Metastatic Liver Carcinoma in the Lung (tissue), 2 donors: ENCODE data around the genes TMEM87A and SNAP23.

- PRO-cap, 2 experiments: no peak in any of the 2 experiments
These were observed 15.9 kb downstream of the SPTBN5 start for GRCh38 chr15:41877925-41878433.

DNA sequence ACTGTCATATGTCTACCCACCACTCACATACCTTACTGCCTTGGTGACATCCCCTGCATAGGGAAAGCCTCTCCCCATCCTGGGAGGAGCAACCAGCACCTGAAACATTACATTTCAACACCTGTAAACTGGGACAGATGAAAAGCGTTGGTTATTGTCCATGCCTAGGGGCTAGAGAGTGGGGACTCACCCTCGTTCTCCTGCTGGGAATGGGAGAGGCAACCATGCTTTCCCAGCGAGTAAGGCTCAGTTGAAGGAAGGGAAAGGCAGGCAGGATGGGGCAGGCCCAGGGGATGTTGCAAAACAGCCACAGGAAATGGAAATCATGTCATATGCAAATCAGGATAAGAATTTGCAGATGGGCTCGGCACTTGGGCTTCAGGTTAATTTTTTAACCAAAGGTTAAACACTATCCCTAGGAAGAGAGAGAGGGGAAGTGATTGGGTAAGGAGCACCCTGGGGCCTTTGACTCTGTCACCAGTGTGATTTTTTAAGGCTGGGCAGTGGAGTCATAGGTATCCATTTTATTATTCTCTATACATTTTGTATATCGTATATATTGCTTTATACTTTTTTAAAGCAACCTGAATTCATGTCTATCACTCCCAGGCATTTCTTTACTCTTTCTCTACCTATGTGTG is 14.5 kb upstream of the PLA2G4E start:
- PRO-cap, 2 experiments: peak in 1 of 2 experiments; most common plus-strand start position 421 of the sequence (in 1); most common minus-strand start position 202 of the sequence (in 1)

DNA sequence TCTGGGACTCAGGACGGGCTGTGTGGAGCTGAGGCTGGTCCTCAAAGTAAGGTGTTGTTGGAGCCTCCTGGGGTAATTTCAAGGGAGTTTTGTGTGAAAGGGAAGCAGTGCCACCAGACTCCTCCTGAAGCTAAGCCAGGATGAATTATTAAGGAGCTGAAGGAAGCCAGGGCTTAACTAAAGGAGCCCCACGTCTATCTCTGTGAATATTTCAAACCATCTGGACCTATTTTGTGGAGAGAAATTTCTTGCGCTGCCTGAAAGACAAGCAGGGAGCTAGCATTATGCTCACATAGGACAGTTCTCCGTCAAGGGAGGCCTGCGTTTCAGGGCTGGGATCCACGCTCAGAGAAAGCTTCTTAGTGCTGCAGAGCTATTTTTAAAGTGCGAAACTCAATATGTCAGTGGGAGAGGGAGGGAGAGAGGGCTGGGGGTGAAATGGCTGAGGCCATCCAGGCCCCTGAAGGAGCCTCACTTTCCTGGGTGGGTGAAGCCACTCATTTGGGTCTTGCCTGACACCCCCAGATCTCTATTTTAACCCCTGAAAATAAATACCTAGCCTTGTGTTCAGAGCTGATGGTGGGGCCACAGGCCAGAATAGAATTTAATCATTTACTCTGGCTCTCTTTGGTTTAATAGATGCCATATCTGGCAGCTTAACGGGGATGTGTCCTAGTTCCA is 30.0 kb upstream of the PLA2G4E start:
- PRO-cap, 2 experiments: no peak in any of the 2 experiments

GRCh38 chr15:42091653-42092490 is 2.5 kb downstream of the PLA2G4D start:
- PRO-cap, 2 experiments: no peak in any of the 2 experiments

- PRO-cap, 2 experiments: no peak in any of the 2 experiments
These were observed 13.0 kb upstream of the PLA2G4D start for GRCh38 chr15:42107372-42107815.

DNA sequence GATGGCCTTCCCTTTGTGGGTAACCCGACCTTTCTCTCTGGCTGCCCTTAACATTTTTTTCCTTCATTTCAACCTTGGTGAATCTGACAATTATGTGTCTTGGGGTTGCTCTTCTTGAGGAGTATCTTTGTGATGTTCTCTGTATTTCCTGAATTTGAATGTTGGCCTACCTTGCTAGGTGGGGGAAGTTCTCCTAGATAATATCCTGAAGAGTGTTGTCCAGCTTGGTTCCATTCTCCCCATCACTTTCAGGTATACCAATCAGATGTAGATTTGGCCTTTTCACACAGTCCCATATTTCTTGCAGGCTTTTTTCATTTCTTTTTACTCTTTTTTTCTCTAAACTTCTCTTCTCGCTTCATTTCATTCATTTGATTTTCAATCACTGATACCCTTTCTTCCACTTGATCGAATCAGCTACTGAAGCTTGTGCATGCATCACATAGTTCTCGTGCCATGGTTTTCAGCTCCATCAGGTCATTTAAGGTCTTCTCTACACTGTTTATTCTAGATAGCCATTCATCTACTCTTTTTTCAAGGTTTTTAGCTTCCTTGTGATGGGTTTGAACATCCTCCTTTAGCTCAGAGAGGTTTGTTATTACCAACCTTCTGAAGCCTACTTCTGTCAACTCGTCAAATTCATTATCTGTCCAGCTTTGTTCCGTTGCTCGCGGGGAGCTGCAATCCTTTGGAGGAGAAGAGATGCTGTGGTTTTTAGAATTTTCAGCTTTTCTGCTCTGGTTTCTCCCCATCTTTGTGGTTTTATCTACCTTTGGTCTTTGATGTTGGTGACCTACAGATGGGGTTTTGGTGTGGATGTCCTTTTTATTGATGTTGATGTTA is 22.2 kb upstream of the GANC start:
- PRO-cap, 2 experiments: no peak in any of the 2 experiments

- PRO-cap, 2 experiments: peak in 2 of 2 experiments; most common plus-strand start chr15:42273624 (in 2); most common minus-strand start chr15:42273415 (in 2)
These were observed at the start of gene TMEM87A for GRCh38 chr15:42272916-42273771. Gene TMEM87A, minus strand, starts transcription at chr15:42273433.

DNA sequence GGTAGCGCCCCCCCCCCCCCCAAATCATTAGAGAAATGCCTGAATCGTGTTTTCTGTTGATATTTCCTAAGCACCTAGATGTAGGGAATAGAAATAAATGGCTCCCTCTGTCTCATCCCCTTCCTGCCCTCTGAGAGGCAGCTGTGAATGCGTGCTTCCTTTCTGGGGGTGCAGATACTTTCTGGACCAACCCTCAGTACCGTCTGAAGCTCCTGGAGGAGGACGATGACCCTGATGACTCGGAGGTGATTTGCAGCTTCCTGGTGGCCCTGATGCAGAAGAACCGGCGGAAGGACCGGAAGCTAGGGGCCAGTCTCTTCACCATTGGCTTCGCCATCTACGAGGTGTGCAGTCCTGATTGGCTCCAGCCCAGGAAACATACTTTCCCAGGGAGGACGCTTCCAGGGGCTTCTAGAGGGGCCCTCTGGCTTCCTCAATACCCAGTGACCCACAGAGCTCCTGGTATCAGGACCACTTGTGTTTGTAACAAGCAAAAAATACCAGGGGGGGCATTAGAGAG is 42.2 kb downstream of the CAPN3 start:
- PRO-cap, 2 experiments: no peak in any of the 2 experiments

GRCh38 chr15:42450665-42451853 is 39.9 kb downstream of the ZNF106 start:
- PRO-cap, 2 experiments: no peak in any of the 2 experiments

GRCh38 chr15:42494941-42496159 is at the start of gene SNAP23:
Gene SNAP23, plus strand, starts transcription at chr15:42495634.
- PRO-cap, 2 experiments: peak in 2 of 2 experiments; most common plus-strand start chr15:42495657 (in 2); most common minus-strand start chr15:42495138 (in 1)

GRCh38 chr15:42684998-42685800 is 51.7 kb downstream of the CDAN1 start:
- PRO-cap, 2 experiments: no peak in any of the 2 experiments

DNA sequence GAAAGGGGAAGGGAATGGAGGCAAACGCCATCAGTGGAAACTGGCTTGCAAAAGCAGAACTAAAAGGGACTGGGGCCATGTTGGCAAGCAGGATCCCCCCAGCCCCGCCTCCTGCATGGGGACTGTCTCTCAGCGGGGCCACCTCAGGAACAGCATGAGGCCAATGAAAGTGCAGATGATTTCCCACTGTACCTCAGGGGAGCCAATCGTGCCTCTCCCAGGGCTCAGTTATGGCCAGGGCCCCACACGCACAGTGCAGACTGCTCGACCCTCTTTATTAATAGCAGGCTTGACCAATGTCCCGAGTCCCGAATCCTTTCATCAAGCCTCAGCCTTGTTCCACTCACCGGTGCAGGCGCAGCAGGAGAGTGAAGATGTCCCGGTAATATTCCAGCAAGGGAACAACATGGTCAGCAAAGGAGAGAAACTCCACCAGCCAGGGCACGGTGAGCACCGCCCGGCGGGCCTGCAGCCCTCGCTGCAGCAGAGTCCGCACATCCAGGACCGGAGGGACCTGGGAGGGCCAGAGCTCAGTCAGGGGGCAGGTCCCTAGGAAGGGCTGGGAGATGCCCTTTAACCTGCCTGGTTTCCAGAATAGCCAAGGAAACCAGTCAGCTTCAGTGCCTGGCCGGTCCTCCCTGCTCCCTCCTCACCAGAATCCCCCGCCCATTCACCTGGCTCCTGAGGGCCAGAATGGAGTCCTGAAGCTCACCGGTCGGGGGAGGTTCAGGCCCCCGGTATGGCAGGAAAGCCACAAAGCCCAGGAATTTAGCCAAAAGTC is 6.5 kb downstream of the CDAN1 start:
- PRO-cap, 2 experiments: no peak in any of the 2 experiments

GRCh38 chr15:42734278-42734815 is 2.6 kb downstream of the CDAN1 start:
- PRO-cap, 2 experiments: no peak in any of the 2 experiments

DNA sequence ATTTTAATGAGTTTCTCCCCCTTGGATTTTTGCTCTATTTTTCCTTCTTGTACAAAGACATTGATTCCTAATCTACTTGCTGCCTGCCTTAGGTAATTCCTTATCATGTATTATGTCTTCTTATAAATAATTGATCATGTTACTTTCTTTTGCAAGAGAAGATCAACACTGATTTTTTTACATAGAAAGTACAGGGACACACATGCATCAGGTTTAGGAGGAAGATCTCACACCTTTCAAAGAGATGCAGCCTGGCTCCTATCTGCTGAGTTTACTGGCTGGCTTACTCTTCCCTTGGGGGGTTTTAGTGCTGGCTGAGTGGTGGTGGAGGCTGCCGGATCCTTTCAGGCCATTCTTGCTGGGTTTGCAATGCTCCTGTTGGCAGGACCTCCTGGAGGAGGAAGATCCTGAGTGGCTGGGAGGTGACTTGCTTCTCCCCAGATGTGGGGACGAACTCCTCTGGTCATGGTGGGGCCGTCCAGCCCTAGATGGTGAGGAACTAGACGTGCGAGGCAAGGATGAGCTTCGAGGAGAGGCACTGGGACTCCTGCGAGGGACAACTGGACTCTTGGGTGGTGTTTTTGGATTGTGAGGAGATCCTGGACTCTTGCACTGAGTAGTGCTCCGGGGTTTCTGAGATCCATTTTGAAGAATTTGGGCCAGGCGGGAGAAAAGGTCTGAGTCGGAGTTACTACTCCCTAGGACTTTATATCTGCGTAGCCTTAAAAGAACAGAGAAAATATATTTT is 8.8 kb upstream of the CDAN1 start:
- PRO-cap, 2 experiments: no peak in any of the 2 experiments

DNA sequence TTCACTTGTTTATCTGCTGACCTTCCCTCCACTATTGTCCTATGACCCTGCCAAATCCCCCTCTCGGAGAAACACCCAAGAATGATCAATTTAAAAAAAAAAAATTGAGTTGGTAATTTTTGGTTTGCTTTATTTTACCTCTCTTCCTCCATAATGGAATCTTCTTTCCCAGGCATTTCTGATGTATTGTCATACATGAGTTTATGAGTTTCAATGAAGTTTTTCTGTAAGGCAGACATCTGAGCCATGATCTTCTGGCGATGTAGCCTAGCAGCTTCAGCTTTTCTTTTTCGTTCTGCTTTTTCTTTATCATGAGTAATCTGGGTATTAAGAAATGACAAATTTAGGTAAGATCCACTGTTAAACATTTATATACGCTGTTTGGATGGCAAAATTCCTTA is 90.3 kb downstream of the UBR1 start:
- PRO-cap, 2 experiments: no peak in any of the 2 experiments

DNA sequence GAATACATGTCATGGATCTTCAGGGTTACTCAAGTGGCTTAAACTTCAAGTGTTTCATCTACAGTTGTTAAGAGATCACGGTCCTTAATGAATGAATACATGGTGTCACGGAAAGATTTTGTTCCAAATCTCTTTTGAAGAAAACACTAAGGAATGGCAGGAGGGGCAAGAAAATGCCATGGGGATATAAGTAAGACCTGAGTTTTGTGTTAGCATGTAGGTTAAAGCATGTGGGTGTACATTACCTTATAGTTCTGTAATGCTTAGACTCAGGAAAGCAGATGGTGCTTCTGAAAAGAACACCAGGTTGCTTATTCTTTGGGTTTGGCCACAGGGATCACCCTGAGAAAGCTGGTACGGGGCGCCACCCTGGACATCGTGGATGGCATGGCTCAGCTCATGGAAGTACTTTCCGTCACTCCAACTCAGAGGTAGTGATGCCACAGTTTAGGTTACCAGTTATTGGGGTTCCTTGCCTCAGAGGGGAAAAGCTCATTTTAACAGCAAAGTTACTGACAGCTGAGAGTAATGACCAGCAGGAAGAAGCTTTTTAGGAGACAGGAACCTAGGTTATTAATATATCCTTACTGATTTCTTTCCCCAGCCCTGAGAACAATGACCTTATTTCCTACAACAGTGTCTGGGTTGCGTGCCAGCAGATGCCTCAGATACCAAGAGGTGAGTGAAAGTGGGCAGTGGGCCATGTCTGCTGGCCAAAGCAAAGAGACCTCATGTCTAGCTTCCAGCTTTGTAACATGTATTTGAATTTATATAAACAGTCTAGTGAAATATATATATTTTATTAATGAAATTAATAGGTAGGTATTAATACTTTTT is 4.7 kb downstream of the CCNDBP1 start:
- PRO-cap, 2 experiments: no peak in any of the 2 experiments

GRCh38 chr15:43508957-43509534 is 8.4 kb upstream of the MAP1A start:
- PRO-cap, 2 experiments: no peak in any of the 2 experiments

DNA sequence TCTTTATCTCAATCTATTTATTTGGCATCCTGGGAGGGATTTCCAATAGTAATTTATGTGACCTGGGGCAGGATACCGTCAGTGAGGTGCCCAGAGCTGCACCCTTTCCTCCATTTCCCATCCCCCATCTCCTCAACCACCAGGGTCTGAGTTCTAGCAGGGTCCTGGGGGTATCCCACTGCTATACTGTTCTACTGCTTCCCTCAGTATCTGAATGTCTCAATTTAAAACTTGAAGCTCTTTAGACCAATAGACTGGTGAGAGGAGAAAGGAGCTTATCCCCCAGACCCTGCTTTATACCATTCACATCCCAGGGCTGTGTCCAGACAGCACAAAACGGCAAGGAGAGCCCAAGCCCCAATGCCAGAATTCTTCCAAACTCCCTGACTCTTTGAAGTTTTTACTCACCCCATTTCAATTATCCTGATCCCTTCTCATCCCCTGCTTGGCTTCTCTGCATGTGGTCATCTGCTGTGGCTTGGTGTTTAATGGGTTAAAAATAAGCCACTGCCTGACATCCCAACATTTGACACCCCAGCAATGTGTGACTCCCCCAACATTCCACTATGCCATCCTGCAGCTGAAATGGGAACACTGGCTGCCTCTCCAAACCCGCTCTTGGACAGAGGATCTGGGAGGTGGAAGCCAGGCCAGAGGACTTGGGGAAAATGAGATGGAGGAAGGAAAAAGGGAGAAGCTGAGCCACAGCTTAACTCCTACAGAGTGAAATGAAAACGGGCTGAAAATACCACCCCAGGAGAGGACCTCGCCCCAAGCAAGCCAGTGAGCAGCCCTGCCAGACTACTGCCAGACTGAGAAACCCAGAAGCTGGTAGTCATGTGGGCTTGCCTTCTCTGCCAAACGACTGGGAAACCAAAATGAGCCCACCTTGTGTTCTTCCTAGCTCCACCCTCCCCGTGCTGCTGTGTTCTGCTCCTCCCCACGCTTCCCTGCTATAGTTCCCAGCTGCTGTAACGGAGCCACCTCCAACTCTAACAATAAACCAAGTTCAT is 13.5 kb downstream of the MAP1A start:
- PRO-cap, 2 experiments: no peak in any of the 2 experiments

DNA sequence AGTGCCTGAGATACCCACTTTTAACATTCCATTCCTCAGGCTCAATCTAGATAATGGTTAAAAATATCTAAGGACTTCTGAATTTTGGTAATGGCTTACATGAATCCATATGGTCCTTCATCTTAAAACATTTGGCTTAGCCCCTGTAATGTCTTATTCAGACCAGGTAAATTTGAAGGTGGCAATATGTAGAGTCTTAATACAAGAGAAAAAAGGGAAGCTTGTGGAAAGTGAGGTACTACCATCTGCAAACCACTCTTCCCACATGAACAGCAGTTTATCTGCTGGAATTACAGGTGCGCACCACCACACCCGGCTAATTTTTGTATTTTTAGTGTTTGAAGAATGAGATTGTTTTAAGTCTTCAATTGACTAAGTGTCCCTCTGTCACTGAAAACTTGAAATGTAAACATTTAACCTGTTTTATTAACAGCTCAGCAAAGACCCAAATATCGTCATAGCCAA is 6.9 kb downstream of the ELL3 start:
- PRO-cap, 2 experiments: no peak in any of the 2 experiments

DNA sequence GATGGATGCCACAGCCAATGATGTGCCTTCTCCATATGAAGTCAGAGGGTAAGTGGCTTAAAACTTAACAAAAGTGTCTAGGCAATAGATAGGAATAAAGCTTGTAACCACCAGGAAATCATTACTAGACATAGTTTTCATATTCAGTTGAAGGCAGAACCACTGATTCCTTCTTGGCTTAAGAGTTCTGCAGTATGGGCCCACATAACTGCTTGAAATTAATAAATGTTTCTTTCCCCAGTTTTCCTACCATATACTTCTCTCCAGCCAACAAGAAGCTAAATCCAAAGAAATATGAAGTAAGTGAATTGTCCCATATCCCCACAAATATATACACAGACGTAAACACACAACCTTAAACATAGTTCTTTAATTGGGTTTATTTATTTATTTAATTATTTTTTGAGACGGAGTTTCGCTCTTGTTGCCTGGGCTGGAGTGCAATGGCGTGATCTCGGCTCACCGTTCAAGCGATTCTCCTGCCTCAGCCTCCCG is 6.4 kb downstream of the ELL3 start:
- PRO-cap, 2 experiments: no peak in any of the 2 experiments